ENCODE data around the genes CEACAM19, TOMM40, NKPD1 and PPM1N.

- PRO-cap = no peak
Measured at GRCh38 chr19:44603352-44603810, 10.0 kb upstream of the IGSF23 start.

DNA sequence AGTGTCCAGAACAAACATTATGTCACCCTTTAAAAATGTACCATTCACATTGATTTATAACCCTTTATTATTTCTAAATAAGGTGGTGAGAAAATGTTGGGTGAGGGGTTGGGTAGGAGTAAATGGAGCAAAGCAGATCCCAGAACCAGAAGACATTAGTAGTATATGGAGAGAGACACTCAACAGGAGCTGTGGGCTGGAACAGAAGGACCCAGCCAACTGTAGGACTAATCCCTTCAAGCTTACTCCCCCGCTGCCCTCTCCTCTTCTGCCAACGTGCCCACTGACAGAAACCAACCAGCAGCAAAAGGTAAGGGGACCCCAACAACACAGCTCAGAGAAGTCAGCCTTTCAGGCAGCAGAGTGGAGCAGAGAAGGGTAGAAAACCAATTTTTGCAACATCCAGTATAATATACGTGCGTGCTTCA is 4.2 kb downstream of the IGSF23 start:
- PRO-cap = no peak

GRCh38 chr19:44644732-44644888 is 900 bp downstream of the PVR start:
- PRO-cap = no peak

- PRO-cap = no peak
Measured at GRCh38 chr19:44671149-44671562, at the start of gene CEACAM19. TSS of gene CEACAM19 (plus strand) at chr19:44671482.

DNA sequence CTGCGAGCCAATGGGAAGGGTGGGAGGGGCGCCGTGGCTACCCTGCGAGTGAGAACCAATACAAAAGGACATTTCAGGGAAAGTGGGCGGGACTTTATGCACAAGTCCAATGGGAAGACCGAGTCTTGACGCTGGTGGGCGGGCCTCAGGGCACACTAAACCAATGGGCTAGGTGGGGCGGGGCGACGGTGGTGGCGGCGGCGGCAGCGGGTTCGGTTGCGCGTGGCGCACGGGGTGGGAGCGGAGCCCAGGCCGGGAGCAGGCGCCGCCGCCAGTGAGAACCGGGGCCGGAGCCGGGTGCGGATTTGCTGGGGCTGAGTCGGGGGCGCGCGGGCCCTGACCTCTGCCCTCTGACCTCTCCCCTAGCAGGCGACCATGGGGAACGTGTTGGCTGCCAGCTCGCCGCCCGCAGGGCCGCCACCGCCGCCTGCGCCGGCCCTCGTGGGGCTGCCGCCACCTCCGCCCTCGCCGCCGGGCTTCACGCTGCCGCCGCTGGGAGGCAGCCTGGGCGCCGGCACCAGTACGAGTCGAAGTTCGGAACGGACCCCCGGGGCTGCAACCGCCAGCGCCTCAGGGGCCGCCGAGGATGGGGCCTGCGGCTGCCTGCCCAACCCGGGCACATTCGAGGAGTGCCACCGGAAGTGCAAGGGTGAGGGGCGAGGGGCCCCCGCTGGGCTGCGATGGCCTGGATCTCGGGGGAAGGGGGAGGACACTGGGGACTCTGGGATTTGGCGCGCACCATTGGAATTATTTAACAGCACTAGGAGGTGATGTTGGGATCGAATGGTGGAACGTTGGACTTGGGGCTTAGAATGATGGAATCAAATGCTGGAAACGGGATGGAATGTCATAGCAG is at the start of gene TOMM40:
Gene TOMM40, plus strand, starts transcription at position 214 of the 856 bp plus-strand sequence.
- PRO-cap = bidirectional peak, plus-strand start at position 215 of the sequence, minus-strand start outside the sequence; bidirectional peak, plus-strand start at position 520 of the sequence, minus-strand start at position 449 of the sequence; bidirectional peak, plus-strand start at position 621 of the sequence, minus-strand start at position 588 of the sequence

DNA sequence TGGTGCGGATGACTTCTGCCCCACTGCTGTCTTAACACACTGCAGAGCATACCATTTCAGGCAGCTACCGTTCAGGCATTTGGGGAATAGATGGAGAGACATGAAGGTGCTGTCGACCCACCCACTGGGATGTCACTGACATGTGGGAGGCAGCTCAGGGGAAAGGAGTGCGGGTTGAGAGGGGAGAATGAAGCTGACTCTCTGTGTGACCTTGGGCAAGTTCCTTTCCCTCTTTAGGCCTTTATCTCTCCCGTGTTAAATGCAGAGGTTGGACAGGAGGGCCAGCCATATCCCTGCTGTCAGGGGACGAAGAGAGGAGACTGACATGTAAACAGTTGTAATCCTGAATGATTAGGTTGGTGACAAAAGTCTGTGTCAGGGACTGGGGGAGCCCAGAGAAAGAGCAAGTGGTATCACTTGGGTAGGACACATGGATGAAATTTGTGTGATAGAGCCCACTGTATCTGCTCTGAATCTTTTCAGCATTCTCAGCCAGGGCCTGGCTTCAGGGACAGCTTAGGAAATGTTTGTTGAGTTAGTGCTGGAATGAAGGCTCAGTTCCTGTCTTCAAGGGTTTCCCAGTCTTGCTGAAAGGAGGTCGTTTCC is 1.0 kb downstream of the CLPTM1 start:
- PRO-cap = no peak

DNA sequence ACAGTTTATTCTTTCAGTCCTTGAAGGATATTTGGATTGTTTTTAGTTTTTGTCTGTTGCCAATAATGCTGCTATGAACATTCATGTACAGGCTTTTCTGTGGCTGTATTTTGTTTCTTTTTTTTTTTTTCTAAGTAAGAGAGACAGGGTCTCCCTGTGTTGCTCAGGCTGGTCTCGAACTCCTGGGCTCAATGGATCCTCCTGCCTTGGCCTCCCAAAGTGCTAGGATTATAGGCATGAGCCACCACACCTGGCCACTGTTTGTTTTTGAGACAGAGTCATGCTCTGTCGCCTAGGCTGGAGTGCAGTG is 3.9 kb downstream of the CLPTM1 start:
- PRO-cap = no peak

- PRO-cap = no peak
Measured at GRCh38 chr19:45039965-45040823, 1.3 kb downstream of the CLASRP start.

DNA sequence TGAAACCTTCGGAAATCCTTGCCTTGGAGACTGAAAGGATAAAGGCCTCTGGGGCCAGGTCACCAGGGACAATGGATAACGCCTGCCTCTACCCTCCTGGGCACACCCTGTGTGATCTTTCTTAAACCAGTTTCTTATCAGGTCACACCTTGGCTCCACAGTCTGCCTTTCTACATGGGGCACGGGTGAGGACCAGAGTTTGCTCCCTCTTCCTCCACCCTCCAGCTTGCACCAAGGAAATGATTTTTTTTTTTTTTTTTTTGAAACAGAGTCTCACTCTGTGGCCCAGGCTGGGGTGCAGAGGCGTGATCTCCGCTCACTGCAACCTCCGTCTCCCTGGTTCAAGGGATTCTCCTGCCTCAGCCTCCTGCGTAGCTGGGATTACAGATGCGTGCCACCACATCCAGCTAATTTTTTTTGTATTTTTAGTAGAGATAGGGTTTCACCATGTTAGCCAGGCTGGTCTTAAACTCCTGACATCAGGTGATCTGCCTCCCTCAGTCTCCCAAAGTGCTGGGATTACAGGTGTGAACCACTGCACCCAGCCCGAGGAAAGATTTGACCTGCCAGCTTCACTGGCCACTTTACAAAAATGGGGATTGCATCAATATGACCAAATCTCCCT is 1.2 kb downstream of the GEMIN7 start:
- PRO-cap = no peak

DNA sequence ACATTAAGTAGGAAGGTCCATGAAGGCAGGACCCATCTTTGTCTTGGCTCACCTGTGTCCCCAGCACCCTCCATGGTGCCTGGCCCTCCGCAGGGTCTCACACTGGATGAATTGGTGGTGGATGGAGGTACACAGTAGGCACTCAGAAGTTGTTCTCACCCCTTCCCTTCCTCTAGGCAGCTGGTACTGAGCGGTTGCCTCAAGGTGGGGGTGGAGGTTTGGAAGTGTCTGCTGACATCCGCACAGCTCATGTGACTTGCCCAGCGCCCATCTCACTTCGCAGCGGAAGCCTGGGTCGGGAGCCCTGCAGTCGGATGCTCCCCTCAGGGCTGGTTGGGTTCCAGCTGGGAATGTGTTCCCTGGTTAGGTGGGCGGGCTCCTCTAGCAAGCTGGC is 10.1 kb downstream of the PPP1R37 start:
- PRO-cap = bidirectional peak, plus-strand start at position 275 of the sequence, minus-strand start at position 188 of the sequence

DNA sequence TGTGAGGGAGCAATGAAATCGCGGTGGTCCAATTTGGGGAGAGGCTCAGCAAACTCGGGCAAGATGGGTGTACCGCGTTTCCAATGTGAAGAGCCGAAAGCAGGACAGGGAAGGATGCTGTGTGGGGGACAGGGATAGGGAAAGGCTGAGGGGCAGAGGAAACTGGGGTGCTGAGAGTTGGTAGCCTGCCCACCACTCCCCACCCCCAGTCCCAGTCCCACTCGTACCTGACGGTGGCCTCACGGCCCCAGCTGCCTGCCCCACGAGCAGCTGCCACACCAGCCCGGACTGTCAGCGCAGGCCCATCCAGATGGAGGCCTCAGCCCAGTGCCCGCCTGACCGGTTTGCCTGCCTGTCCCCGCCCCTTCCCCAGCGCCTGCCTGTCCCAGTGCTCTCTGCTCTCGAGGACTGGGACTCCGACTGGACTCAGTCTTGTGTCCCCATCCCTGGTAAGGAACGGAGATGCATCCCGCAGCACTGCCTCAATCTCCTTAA is at the start of gene NKPD1:
Gene NKPD1, minus strand, starts transcription at position 285 of the 495 bp plus-strand sequence.
- PRO-cap = no peak

GRCh38 chr19:45166623-45167480 is 6.1 kb upstream of the NKPD1 start:
- PRO-cap = no peak

- PRO-cap = no peak
Measured at GRCh38 chr19:45287165-45287738, 35.4 kb downstream of the CKM start.

- PRO-cap = no peak
Measured at GRCh38 chr19:45321566-45322143, 1.0 kb downstream of the CKM start.

- PRO-cap = bidirectional peak, plus-strand start at chr19:45469915, minus-strand start at chr19:45469763
Measured at GRCh38 chr19:45469858-45470818, 2.3 kb downstream of the FOSB start.

DNA sequence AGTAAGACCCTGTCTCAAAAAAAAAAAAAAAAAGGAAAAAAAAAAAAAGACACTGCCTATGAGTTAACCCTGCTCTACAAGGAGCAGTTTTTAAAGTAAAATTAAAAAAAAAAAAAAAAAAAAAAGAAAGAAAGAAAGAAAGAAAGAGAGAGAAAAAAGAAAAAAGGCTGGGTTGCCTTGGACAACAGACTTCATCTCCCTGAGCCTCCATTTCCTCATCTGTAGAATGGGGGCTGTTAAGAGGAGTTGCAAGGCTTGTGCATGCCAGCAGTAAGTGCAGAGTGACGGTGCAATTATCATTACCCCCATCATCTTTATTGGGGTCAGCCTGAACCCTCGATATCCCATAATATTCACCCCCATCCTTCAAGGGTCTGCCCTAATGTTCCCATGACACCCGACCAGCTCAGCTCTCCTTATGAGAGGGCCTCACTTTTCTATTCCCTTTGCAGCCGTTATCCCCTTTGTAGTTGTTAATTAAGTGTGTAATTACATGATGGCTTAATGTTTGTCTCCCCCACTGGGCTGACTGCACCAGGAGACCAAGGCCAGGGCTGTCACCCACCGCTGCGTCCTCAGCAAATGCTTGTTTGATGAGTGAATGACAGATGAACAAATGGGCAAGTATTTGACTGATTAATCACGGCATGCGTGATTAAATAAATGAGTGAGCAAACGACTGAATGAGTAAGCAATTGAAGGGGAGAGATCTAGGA is 10.0 kb downstream of the FOSB start:
- PRO-cap = no peak

GRCh38 chr19:45498264-45498979 is at the start of gene PPM1N:
TSS of gene PPM1N (plus strand) at chr19:45498443.
- PRO-cap = no peak

- PRO-cap = unidirectional peak, plus-strand start at chr19:45506618
Measured at GRCh38 chr19:45506386-45506665, 953 bp upstream of the VASP start.

GRCh38 chr19:45595615-45596288 is 6.3 kb downstream of the GPR4 start:
- PRO-cap = no peak

- PRO-cap = no peak
Measured at GRCh38 chr19:45638186-45638807, 900 bp downstream of the EML2 start.